Measurements from ENCODE around the genes EML6 and RPS27A.

GRCh38 chr2:54160274-54160882 lies 95.7 kb downstream of the TSPYL6 start:
- PRO-cap = no peak
- RAMPAGE, long total RNA, 4 experiments = no peak in any of the 4 experiments

- PRO-cap = unidirectional peak, minus-strand start at chr2:54524806
- RAMPAGE, long total RNA, 4 experiments = no peak in any of the 4 experiments
Measured at GRCh38 chr2:54524666-54525171, 68.6 kb downstream of the SPTBN1 start.

DNA sequence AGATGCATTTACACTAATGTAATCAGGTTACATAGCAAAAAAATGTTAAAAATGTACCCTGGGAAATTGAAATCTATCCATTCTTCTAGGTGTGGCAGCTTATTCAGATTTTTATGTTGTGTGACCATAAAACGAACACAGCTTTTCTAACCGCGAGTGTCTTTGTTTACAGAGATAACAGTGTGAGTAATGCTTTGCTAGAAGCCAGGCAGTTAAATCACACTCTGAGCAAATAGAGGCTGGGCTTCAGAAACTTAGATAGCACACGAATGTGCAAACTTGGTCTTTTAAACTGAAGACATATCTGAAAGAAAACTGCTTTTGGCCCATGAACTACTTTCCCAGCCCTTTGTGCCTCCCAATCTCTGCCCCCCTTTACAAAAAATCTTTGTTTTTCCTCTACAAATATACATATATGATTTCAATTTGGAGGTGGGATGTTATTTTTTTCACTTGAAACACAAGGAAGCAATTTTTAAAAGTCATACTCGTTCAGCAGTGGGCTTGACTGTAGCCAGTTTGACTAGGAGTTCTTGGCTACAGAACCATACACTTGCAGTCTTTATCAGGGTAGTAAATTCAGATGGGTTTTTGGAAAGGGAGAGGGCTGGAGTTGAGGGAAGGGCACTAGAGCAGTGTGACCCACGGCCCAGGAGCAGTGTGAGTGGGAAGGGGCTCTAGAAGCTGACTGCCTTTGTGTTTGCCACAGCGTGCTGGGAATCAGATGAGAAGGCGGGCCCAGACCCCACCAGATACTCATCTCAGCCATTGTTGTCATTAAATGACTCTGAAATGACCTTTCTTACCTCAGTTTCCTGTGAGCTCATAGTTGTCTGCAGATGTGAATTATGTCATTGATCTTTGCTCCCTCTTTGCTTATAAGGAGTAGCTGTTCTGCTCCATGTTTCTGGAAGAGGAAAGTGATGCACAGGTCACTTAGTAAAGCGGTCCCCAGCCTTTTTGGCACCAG lies 116.4 kb downstream of the SPTBN1 start:
- PRO-cap = no peak
- RAMPAGE, long total RNA, 4 experiments = no peak in any of the 4 experiments

GRCh38 chr2:54636142-54636396 lies 87.4 kb upstream of the EML6 start:
- PRO-cap = no peak
- RAMPAGE, long total RNA, 4 experiments = no peak in any of the 4 experiments

DNA sequence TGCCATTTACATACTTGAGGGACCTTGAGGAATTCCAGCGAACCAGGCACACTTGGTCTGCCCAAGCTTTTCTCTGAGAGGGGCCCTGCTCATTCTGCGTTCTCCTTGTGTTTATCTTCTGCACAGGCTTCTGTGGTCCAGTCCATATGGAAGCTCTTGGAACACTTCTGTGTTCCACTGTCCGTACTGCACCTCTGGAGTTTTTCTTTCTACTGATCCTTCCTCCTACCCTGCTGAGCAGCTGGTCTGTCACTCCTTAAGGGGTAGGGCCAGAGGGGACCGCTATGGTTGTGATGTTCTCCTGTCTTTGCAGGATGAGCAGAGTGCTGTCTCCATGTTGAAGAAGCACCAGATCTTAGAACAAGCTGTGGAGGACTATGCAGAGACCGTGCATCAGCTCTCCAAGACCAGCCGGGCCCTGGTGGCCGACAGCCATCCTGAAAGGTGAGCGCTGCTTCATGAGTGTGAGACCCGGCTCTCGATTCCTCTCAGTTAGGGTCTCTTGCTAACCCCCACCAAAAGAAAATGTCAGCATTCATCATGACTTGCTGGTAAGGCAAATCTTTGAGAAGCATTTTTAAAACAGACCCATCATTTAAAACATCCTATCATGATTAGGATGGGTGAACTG lies 76.5 kb upstream of the EML6 start:
- PRO-cap = no peak
- RAMPAGE, long total RNA, 4 experiments = start-site peak on the plus strand in 1 of 4 experiments, centred at position 340 of the sequence, 78 reads per replicate

- PRO-cap = no peak
- RAMPAGE, long total RNA, 4 experiments = no peak in any of the 4 experiments
Measured at GRCh38 chr2:54669820-54670208, 53.6 kb upstream of the EML6 start.

DNA sequence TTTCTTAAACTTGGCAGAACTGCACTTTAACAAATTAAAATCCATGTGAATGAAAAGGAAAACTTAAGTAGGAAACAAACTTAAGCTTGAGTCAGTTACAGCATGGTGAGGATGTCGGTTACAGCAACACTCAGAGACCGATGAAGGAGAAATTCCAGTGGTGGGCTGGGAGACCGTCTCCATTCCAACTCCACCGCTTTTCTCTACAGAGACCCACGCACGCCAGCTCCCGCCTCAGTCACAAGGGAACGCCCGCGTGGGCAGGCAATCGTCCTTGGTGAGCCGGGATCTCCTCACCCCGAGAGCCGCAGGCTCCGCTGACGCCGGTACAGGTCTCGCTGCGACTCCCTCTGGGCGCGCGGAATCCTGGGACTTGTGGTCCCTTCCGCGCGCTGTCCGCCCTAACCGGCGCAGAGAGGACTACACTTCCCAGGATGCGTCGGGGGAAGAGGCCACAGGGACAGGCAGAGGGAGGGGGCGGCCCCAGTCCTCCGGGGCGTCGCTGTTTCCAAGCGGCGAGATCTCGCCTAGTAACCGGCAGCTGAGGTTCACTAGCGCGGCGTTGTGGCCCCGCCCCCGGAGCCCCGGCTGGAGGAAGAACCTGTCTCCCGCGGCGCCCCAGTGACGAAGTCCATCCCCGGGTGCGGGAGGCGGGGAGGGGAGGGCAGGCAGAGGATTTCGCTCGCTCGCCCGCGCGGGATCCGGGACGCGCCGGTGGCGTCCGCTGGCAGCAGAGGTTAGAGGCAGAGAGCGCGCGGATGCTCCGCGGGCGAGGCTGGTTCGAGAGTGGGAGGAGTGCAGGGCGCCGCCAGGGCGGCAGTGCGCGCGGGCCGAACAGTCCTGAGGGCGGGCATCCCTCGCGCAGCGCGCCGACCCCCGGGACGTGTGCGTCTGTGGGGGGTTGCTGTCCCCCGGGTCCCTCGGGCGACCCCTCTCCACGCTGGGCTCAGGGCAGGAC lies at the start of gene EML6:
TSS of gene EML6 (plus strand) at position 621 of the 958 bp plus-strand sequence.
- PRO-cap = bidirectional peak, plus-strand start at position 746 of the sequence, minus-strand start at position 319 of the sequence
- RAMPAGE, long total RNA, 4 experiments = start-site peak on the plus strand in 1 of 4 experiments, centred at position 568 of the sequence, 8 reads per replicate

DNA sequence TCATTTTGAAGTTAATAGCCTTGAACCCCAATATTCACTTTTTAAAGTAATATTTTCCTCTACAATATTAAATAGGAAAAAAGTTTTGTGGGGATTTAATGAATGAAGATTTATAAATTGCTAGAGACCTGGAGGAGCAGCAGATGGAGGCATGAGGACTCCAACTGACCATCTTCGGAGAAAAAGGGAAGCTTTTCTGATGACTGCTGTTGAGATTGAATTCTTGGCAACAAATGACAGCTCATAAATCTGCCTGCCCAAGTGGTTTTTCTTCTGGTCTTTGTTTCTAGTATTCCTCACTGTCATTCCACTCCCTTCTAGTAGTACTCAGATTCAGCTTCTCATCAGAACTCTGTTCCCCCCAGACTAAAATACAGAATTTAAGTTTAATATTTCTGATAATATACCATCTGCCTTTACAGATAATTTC lies 157.0 kb downstream of the EML6 start:
- PRO-cap = no peak
- RAMPAGE, long total RNA, 4 experiments = no peak in any of the 4 experiments

DNA sequence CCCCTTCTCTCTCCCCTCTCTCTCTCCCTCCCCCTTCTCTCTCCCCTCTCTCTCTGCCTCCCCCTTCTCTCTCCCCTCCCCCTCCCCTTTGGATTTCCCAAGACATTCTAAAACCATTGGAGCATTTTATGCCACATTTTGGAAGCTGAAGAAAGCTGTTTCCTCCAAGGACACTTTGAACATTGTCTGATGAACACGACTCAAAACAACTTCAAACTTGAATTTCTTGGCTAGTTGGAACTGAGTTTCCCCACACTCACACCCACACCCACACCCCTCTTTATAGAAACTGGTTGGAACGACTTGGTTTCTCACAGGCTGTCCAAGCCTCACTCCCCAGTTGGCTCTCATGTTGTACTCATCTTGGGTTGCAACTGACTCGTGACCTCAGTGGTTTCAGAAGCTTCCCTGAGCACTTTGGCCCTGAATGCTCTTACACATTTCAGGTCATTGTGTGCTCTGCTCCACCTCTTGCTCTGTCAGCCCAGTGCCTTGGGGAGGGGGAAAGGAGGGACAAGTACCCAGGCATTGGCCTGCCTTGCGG lies 105.0 kb downstream of the RTN4 start:
- PRO-cap = bidirectional peak, plus-strand start at position 438 of the sequence, minus-strand start at position 184 of the sequence
- RAMPAGE, long total RNA, 4 experiments = no peak in any of the 4 experiments

DNA sequence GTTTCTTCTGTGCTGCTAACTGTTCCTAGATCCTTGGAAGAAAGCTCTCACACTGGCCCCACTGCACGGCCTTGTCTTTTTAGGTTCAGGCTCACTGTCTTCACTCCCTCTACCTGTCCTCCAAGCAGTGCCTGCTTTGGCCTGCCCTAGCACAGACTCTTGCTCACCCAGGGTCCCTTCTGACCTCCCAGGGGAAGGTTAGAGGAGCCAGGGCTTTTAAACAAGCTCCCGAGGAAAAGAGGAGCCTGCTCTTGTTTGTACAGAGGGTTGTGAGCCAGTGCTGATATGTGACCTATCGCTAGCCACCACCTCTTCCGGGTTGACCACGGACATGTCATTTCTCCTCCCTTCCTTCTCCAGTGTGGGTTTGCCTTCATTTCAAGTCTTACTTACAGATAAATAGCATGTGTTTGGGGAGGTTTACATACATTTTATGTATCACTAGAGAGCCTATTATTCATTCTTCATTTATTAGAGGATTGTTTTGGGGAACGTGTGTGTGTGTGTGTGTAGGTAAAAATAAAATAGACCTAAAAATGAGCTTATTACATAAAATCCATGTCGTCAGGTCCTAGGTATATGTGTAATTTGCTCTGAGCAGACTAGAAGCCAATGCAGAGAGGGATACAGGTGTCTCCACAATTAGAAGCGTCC lies 94.6 kb downstream of the RTN4 start:
- PRO-cap = no peak
- RAMPAGE, long total RNA, 4 experiments = no peak in any of the 4 experiments

DNA sequence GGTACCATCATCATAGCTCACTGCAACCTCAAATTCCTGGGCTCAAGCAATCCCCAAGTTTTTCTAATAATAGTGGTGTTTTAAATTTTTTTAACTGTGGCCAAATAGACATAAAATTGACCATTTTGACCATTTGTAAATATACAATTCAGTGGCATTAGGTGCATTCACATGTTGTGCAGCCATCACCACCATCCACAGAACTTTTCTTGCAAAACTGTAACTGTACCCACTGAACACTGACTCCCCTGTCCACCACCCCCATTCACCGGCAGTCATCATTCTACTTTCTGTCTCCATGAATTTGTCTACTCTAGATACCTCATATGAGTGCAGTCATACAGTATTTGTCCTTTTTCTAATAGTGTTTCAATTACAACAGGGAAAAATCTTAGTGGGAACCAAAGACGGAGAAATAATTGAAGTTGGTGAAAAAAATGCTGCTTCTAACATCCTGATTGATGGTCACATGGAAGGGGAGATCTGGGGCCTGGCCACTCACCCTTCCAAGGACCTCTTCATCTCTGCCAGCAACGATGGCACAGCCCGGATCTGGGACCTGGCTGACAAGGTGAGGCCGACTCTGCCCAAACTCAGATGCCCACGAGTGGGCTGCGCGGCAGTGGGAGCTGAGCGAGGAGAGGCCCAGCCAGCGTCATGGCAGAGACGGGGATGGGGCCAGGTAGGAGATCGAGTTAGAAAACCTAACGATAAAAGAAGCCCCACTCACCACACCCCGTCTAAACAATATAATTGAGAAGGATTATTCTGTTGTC lies 87.9 kb downstream of the RTN4 start:
- PRO-cap = no peak
- RAMPAGE, long total RNA, 4 experiments = no peak in any of the 4 experiments

GRCh38 chr2:54980609-54981428 lies 69.4 kb downstream of the RTN4 start:
- PRO-cap = no peak
- RAMPAGE, long total RNA, 4 experiments = no peak in any of the 4 experiments

DNA sequence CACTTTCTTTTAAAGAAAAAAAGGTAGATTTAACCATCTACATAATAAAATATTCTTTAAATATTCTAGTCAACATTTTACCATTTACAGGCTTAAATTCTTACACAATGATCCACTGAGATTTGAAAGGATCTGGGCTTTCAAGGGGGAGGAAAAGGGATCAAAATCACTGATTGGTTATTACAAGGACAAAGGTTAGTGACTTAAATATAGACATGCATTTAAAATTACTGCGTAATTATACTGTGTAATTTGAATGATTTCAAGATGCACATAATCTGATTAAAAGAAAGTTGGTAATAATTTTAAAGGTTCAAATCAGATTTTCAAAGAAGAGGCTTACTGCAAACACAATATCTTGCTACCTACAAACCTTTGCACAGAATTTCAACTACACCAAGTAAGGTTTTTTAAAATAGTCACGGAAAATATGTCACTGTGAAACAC lies 40.9 kb downstream of the RTN4 start:
- PRO-cap = no peak
- RAMPAGE, long total RNA, 4 experiments = no peak in any of the 4 experiments

DNA sequence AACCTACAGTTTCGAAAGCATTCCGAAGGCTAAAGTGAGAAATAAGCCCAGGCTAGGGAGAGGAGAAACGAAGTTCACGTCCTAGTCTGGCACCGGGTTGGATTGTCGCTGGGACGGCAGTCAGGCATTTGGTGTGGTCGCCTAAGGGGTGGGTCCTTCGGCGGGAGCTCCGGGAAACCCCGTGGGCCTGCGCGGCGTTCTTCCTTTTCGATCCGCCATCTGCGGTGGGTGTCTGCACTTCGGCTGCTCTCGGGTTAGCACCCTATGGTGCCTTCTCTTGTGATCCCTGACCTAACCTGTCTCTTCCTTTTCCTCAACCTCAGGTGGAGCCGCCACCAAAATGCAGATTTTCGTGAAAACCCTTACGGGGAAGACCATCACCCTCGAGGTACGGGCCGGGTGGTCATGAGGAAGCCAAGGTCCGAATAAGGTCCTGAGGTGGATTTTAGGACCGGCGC lies at the start of gene RPS27A:
TSS of gene RPS27A (plus strand) at position 204 of the 458 bp plus-strand sequence.
- PRO-cap = bidirectional peak, plus-strand start at position 204 of the sequence, minus-strand start at position 104 of the sequence
- RAMPAGE, long total RNA, 4 experiments = start-site peak on the plus strand in 4 of 4 experiments, centred at positions 212 to 214 of the sequence, 1,383 to 4,436 reads per replicate

- PRO-cap = no peak
- RAMPAGE, long total RNA, 4 experiments = no peak in any of the 4 experiments
Measured at GRCh38 chr2:55234698-55235894, 2.6 kb downstream of the RPS27A start.

- PRO-cap = unidirectional peak, plus-strand start at chr2:55268654
- RAMPAGE, long total RNA, 4 experiments = no peak in any of the 4 experiments
Measured at GRCh38 chr2:55268191-55269094, 588 bp downstream of the MTIF2 start.

- PRO-cap = bidirectional peak, plus-strand start at chr2:55420187, minus-strand start at chr2:55419839
- RAMPAGE, long total RNA, 4 experiments = no peak in any of the 4 experiments
Measured at GRCh38 chr2:55420055-55420531, 437 bp upstream of the CCDC88A start.

GRCh38 chr2:55530766-55531239 lies 11.3 kb downstream of the CFAP36 start:
- PRO-cap = no peak
- RAMPAGE, long total RNA, 4 experiments = start-site peak on the minus strand in 1 of 4 experiments, at chr2:55530996-55531129 at its widest, 8 reads per replicate

DNA sequence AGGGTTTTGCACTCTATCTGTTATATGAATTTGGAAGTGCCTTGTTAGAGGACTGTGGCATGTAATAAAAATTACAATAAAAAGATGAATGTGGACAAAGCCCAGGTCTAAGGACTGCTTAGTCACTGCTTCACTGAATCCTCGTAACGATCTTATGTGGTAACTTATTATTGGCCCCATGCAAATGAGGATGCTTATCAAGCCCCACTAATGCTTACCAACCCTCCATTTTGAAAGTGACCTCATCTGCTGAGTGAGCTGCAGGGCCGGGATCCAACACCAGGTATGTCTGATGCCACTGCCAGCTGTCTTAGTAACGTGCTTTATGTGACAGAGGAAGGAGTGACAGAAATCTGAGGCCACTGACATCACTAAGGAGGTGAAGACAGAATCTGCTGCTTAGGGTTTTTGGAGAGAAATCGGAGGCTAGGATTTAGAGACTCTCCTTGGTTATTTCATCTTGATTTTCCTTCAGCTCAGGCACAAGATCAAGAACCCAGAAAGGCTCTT lies 65.3 kb upstream of the CCDC85A start:
- PRO-cap = no peak
- RAMPAGE, long total RNA, 4 experiments = no peak in any of the 4 experiments

GRCh38 chr2:56236146-56236514 lies 52.3 kb downstream of the CCDC85A start:
- PRO-cap = no peak
- RAMPAGE, long total RNA, 4 experiments = no peak in any of the 4 experiments

Measured in esophagus muscularis mucosa (tissue), 4 donors.